Esophagus squamous epithelium (tissue), 4 donors: Measurements from ENCODE around the gene COX19.

DNA sequence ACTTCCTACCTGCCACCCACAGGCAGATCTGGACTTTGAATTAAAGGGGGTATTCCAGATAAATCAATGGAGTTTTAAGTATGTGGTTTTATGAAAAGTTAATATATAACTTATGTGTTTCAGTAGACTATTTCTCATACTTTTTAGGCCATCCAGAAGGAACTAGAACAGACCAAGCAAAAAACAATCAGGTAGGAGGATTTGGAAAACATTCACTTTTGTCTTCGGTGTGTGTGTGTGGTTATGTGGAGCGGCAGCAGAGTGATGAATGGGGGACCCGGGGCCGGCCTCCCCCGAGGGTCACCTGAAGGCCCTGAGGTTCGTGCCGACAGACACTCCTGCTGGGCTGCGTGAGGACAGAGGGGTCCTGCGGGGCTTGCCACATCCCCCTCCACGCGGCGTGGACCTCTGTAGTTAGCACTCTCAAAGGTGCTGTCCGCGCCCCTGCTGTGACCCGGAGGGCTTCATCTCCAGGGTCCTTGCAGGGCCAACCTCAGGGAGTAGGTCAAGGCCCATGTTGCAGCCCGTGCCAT is 20.1 kb upstream of the GET4 start:
- PRO-cap = no peak
- RAMPAGE, long total RNA, 4 experiments = no peak in any of the 4 experiments

DNA sequence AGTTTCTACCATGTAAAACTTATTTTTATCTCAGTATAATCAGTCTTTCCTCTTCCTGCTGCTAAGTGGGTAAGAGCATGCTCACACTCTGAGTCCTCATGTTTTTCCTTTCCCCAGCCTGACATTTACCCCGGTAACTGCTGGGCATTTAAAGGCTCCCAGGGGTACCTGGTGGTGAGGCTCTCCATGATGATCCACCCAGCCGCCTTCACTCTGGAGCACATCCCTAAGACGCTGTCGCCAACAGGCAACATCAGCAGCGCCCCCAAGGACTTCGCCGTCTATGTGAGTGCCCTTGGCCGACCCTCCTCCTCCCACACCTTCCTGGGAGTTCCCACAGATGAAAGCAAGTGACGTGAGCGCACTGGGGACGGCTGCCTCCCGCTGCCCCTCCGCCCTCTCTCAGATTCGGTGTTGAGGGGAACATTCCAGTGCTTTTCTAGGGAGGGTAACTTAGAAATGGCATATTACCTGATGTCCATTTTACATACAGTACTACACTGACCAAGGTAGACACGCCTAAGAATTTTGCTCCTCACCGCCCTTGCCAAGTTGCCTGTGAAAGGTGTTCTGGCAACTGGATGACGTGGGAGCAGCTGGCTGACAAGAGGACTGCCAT is 7.0 kb upstream of the GET4 start:
- PRO-cap = no peak
- RAMPAGE, long total RNA, 4 experiments = no peak in any of the 4 experiments

GRCh38 chr7:882617-883815 is 6.7 kb downstream of the GET4 start:
- PRO-cap = no peak
- RAMPAGE, long total RNA, 4 experiments = no peak in any of the 4 experiments

- PRO-cap = no peak
- RAMPAGE, long total RNA, 4 experiments = no peak in any of the 4 experiments
These were observed 9.0 kb downstream of the GET4 start for GRCh38 chr7:885149-885981.

DNA sequence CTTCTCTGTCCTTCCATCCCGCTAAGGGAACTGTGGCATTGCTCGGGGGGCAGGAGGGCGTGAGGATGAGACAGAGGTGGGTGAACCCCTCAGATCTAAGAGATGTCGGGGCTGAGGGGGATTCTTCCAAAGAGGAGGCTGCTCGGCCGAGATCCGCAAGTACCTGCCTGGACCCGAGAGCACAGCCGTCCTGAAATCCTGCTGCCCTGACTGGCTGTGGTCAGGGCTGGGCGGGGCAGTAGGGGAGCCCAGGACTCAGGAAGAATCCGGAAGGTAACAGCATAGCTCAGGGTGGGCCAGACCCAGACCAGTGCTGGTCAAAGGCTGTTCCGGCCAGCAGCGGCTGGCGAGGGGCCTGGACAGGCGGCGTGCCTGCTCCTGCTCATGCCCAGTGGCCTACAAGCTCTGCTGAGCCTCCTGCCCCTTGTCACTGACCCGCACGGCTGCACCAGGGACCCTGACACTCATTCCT is 2.9 kb upstream of the ADAP1 start:
- PRO-cap = no peak
- RAMPAGE, long total RNA, 4 experiments = no peak in any of the 4 experiments

DNA sequence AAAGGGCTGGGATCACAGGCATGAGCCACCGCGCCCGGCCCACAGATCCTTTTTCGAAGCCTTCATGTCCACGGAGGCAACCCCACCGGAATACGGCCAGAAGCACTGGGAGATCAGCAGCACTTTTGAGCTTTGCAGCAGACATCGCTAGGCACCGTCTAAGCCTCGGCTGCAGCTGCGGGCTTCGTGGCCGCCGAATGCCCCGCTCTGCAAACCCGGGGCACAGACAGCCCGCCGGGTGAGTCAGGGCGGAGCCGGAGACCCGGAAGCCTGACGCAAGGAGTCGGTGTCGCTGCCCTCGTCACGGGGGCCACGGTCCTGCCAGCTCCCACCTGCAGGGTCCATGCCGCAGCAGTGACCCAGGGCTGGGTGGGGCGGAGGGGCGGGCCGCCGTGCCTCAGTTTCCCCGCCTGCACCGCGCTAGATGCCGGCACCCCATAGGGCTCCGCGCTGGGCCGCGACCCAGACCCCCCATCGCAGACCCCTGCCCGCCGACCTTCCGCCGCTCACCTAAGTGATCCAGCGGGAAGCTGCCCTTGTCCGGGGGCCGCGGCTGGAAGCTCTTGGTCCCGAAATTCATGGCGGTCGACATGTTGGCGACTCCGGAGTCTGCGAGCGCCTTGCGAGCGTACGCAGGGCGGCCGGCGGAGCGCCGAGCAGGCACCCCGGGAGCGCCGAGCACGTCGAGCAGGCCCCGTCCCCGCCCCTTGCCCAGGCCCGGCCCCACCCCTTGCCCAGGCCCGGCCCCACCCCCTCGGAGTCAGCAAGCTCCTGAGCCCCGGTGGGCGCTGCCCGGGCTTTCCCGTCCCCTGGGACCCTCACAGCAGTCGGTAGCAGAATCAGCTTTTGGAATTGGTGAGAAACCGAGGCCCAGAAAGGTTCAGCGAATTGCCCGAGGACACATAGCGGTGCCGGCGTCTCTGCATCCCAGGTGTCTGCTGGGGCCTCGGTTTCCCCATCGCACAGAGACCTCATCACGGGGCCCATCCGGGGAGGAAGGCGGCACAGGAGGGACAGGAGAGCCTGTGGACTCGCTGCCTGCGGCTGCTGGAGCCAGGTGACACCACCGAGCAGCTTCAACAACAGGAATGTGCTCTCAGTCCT is at the start of gene COX19:
Gene COX19 (minus strand): TSS at position 632 of the 1,104 bp plus-strand sequence.
- PRO-cap = bidirectional peak, plus-strand start at position 292 of the sequence, minus-strand start at position 199 of the sequence; unidirectional peak, minus-strand start at position 630 of the sequence
- RAMPAGE, long total RNA, 4 experiments = start-site peak on the minus strand in 4 of 4 experiments, centred at positions 612 to 622 of the sequence, 279 to 472 reads per replicate

DNA sequence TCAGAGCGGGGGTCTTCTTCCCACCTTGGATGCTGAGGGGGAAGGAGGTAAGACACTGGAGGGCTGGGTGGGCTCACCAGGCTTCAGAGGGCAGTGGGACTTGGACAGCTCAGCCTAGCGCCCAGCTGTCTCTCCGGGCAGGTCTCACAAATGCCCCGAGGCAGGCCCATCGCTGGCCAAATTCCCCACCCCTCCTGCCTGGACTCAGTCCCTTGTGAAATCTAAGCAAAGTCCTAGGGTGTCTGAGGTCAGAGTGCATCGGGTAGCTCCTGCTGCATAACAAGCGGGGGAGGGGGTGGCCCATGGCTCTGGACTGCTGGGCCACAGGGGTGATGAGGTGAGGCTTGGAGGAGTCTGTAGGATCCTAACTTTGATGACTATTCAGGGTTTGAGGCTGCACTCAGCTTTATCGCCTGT is 9.7 kb downstream of the CYP2W1 start:
- PRO-cap = no peak
- RAMPAGE, long total RNA, 4 experiments = no peak in any of the 4 experiments

- PRO-cap = bidirectional peak, plus-strand start at chr7:1028469, minus-strand start at chr7:1028356; bidirectional peak, plus-strand start at chr7:1029089, minus-strand start at chr7:1028981
- RAMPAGE, long total RNA, 4 experiments = start-site peak on the minus strand in 1 of 4 experiments, at chr7:1028336-1028353 at its widest, 29 reads per replicate
These were observed 15.8 kb upstream of the GPR146 start for GRCh38 chr7:1028091-1029309.

DNA sequence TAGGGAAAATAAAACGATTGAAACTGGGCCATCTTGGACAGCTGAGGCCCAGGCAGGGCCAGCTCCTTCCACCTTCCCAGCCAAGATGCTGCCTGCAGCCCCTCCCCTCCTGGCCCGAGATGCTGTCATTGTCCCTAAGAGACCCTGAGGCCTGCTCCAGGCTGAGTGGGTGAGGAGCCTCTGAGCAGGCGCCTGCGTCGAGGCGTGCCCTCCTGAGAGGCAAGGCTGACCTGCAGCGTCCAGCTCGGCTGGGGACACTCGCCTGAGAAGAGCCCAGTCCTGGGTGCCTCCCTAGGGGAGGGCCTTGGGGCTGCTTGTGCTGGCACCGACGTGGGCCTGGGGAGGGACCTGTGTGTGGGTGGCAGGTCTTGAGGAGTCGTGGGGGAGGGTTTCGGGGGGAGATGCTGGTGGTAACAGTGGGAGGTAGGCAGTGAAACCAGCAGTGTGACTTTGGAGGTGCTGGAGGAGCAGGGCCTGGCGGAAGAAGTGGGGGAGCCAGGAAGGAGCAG is 7.8 kb downstream of the GPR146 start:
- PRO-cap = no peak
- RAMPAGE, long total RNA, 4 experiments = no peak in any of the 4 experiments

DNA sequence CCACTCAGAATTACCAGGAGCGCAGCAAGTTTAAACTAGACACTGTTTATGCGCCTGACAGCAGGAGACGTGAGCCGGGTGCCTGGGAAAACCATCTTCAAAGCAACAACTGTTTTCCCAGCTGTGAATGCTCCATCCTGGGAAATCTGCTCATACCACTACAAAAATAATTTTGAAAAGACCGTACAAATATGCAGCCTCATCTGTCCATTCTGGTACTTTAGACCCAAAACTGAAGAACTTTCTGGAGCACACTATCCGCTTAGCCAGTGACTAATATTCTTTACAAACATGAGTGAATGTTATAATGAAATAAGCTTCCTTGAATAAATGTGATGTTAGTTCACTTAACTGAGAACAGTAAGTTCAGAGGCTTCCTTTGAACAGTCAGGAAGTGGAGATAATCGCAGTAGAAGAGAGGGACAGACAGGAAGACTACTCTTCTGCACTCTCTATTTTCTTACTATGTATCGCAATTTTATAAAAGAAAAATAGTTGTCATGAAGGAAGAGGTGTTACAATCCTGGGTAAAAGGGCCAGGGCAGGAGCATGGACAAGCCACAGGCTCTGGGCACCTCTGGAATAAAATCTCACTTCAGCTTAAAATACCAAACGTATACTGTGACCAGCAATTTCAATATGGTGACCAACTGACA is 16.8 kb downstream of the GPER1 start:
- PRO-cap = no peak
- RAMPAGE, long total RNA, 4 experiments = no peak in any of the 4 experiments

- PRO-cap = bidirectional peak, plus-strand start at chr7:1124015, minus-strand start at chr7:1123910
- RAMPAGE, long total RNA, 4 experiments = no peak in any of the 4 experiments
These were observed 14.3 kb downstream of the C7orf50 start for GRCh38 chr7:1123541-1124291.

- PRO-cap = no peak
- RAMPAGE, long total RNA, 4 experiments = no peak in any of the 4 experiments
These were observed 1.2 kb downstream of the ZFAND2A start for GRCh38 chr7:1158578-1159351.

DNA sequence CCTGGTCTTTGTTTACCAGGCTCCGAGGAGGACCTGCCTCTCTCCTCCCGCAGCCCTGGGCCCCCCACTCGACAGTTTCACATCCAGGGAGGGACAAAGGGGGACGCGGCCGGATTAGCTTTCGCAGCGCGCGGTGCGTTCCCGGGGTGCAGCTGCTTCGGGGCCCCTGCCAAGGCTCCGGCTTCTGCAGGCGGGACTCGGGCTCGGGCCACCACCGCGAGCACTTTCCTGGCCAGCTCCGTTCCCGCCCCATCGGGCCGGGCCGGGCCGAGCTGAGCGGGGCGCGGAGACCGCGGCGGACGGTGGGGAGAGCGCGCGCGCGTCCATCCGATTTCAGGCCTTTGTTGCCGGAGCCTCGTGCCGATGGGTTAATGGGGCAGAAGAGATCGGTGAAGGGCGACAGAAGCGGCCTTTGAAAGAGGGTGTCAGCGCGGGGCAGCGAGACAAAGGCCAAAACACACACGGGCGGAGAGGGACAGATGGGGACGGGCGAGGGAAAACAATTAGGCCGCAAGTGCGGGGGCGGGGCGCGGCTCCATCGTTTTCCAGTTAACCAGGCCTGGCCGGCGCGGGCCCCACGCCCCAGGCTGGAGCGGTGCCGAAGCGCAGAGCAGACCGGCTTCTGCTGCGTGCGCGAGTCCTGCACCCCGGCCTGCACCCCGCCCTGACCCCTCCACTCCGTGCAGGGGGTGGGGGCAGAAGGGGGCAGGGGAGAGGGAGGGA is 8.4 kb upstream of the UNCX start:
- PRO-cap = no peak
- RAMPAGE, long total RNA, 4 experiments = no peak in any of the 4 experiments

GRCh38 chr7:1457998-1458784 is 1.1 kb downstream of the MICALL2 start:
- PRO-cap = no peak
- RAMPAGE, long total RNA, 4 experiments = no peak in any of the 4 experiments

GRCh38 chr7:1458785-1459067 is 544 bp downstream of the MICALL2 start:
- PRO-cap = bidirectional peak, plus-strand start at chr7:1459009, minus-strand start at chr7:1458904
- RAMPAGE, long total RNA, 4 experiments = no peak in any of the 4 experiments

GRCh38 chr7:1467101-1467997 is 8.1 kb upstream of the MICALL2 start:
- PRO-cap = no peak
- RAMPAGE, long total RNA, 4 experiments = no peak in any of the 4 experiments

DNA sequence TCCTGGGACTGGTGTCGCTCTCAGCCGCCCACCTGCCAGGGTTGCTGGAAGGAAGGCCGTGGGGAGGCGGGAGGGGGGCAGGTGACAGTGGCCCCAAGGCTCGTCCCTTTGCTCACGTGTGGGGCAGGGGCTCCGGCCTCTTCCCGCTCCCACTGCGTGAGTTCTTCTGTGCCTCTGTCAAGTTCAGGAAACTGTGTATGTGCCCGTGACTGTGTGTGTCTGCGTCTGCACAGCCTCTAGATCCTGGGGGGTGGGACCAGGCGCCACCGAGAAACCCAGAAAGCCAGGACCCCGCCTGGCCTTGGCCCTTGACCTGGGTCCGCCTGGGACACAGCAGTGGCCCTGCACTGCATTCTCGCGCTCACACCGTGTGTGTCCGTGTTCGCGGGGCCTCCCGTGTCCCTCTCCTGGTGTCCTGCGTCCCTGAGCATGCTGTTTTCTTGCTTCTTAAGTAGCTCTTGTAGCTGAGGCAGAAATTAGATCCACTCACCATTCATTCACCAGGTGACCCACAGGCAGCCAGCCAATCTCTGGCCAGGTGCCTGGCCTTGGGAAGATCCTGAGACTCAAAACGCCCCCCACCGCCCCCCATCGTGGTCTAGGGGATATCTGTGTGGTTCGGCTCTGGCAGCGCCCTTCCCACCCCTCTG is 1.1 kb downstream of the MAFK start:
- PRO-cap = bidirectional peak, plus-strand start at position 208 of the sequence, minus-strand start at position 179 of the sequence
- RAMPAGE, long total RNA, 4 experiments = no peak in any of the 4 experiments

- PRO-cap = unidirectional peak, plus-strand start at chr7:1560440; unidirectional peak, minus-strand start at chr7:1560677; unidirectional peak, minus-strand start at chr7:1560821
- RAMPAGE, long total RNA, 4 experiments = start-site peak on the minus strand in 4 of 4 experiments, at chr7:1560787-1560838 at its widest, 19 to 736 reads per replicate
These were observed 4.4 kb upstream of the TMEM184A start for GRCh38 chr7:1560119-1561021.

- PRO-cap = no peak
- RAMPAGE, long total RNA, 4 experiments = no peak in any of the 4 experiments
These were observed 71.9 kb downstream of the ELFN1 start for GRCh38 chr7:1741917-1742461.

DNA sequence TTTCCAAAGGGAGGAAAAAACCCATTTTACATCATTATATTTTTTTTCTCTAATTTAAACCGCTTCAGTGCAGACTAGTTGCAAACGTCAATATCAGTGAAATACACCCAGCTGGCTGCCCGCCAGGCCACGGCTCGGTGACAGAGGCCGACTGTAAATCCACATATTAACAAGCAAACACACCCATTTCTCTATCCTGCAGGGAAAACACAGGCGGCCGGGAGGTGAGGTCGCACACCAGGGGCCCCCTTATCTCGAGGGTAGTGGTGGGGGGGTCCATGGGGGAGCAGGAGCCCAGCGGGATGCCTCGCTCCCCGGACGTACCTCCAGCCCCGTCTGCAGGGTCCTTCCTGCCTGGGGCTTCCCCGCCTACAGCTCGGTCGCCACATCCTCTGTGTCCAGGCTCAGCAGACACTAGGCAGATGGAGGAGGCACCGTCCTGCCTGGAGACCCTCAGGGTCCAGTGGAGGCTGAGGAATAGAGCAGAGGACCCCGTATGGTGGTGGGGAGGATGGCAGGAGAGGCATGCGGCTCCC is 72.8 kb downstream of the ELFN1 start:
- PRO-cap = no peak
- RAMPAGE, long total RNA, 4 experiments = no peak in any of the 4 experiments